BJ (cell line): Measurements from ENCODE around the genes SMO and TMEM209.

DNA sequence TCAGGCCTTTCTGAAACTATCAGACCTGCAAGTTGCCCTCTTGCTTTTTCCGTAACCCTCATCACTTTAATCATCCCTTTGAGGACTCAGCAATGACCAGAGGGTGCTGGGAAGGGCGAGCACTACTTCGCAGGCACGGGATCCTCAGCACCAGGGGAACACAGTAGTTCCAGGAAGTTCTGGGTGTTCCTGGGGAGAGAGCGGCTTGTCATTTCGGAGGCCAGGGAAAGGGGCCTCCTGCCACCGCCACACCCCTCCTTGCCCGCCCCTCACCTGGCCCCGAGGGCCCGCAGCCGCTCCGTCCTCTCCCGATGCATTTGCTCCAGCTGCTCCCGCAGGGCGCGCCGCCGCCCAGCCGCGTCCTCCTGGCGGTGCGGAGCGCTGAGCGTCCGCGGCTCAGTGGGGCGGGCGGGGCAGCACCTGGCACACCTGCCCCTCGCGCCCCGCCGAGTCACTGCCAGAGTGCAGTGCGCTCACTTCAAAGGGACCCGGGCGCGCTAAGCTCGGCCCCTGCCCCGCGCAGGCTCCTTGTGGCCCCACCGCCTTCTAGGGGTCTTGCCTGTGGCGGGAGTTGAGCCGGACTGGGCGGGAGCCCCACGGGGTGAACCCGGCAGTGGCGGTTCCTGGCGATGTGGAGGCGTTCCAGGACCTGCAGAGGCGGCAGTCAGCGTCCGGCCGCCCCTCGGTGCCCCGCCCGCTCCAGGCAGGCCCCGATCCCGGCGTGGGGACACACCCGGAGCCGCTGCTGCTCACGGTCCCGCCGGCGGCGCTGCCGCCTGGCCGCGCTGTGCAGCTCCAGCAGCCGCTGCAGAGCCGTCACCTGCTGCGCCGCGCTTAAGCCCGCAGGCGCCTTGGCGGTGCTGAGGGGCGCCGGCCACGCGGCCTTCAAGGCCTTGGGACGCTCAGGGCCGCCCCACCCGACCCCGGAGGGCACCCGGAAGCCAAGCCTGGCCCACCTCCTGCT is 3.0 kb downstream of the ATP6V1FNB start:
- CAGE, long polyA plus RNA, result no peak
- RRBS, result 2% methylated on average over 32 of the region's 85 CpGs

- CAGE, long polyA plus RNA, result no peak
- RRBS, result 2% methylated on average over 2 of the region's 42 CpGs
Measured at GRCh38 chr7:128909622-128910570, 613 bp downstream of the KCP start.

- CAGE, long polyA plus RNA, result no peak
- RRBS, result no CpG with 5 or more reads among the region's 7 CpGs
Measured at GRCh38 chr7:128933566-128933973, 4.2 kb upstream of the IRF5 start.

- CAGE, long polyA plus RNA, result no peak
- RRBS, result no CpG with 5 or more reads among the region's 17 CpGs
Measured at GRCh38 chr7:128934322-128935471, 3.0 kb upstream of the IRF5 start.

GRCh38 chr7:129066914-129067417 is 12.1 kb upstream of the TNPO3 start:
- CAGE, long polyA plus RNA, result no peak
- RRBS, result no CpG with 5 or more reads among the region's 6 CpGs

GRCh38 chr7:129110584-129111223 is 33.8 kb upstream of the TSPAN33 start:
- CAGE, long polyA plus RNA, result no peak

DNA sequence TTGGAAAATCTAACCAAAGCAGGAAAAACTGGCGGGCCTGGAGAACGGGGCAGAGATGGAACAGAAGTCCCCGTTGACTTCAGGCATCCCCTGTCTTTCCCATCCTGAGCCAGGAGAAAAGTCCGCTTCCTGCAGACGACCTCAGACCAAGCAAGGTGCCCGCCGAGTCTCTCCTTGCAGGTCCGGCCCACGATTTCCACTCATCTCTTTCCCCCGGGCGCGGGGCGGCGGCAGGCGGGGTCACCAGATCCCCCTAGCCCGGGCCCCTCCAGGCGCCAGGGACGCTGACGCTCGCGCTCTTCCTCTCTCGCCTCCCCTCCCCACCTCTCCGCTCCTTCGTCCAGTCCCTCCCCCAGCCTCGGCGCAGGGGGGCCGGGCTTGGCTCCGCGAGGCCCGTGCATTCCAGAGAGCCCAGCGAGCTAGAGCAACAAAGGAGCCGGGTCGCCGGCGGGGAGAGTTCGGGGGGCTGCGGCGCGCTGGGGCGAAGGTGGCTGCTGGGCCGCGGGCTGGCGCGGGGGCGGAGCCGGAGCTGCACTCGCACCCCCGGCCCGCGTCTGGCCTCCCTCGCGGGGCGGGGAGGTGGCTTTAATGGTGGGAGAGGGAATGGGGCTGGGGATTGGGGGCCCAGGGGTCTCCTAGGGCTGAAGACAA is at the start of gene SMO:
TSS of gene SMO (plus strand) at position 400 of the 651 bp plus-strand sequence.
- CAGE, long polyA plus RNA, result no peak
- RRBS, result 2% methylated on average over 31 of the region's 53 CpGs

DNA sequence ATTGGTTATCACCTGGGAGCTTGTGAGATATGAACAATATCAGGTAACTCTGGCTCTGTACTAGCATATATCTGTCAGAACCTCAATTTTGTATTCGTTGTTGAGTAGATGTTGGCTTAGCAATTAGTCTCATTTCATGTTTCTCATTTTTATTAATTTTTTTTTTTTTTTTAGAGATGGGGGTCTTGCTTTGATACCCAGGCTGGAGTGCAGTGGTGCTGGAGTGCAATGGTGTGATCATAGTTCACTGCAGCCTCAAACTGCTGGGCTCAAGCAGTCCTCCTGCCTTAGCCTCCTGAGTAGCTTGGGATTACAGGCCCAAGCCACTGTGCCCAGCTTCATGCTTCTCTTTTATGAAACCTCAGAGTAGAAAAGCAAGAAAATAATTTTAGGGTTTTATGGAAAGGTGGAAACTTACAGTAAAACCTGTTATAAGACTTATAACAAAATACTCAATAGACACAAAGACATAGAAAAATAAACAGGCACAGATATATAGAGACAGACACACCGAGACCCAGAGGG is 14.5 kb downstream of the AHCYL2 start:
- CAGE, long polyA plus RNA, result no peak
- RRBS, result no CpG with 5 or more reads among the region's 2 CpGs

- CAGE, long polyA plus RNA, result no peak
- RRBS, result no CpG with 5 or more reads among the region's 6 CpGs
Measured at GRCh38 chr7:129371260-129372148, 62.7 kb upstream of the STRIP2 start.

- CAGE, long polyA plus RNA, result no peak
- RRBS, result no CpG with 5 or more reads among the region's 2 CpGs
Measured at GRCh38 chr7:129427516-129427989, 6.7 kb upstream of the STRIP2 start.

GRCh38 chr7:129535901-129536719 is 33.8 kb downstream of the SMKR1 start:
- CAGE, long polyA plus RNA, result no peak
- RRBS, result no CpG with 5 or more reads among the region's 14 CpGs

GRCh38 chr7:129705464-129705953 is 94.0 kb downstream of the NRF1 start:
- CAGE, long polyA plus RNA, result no peak
- RRBS, result no CpG with 5 or more reads among the region's 5 CpGs

DNA sequence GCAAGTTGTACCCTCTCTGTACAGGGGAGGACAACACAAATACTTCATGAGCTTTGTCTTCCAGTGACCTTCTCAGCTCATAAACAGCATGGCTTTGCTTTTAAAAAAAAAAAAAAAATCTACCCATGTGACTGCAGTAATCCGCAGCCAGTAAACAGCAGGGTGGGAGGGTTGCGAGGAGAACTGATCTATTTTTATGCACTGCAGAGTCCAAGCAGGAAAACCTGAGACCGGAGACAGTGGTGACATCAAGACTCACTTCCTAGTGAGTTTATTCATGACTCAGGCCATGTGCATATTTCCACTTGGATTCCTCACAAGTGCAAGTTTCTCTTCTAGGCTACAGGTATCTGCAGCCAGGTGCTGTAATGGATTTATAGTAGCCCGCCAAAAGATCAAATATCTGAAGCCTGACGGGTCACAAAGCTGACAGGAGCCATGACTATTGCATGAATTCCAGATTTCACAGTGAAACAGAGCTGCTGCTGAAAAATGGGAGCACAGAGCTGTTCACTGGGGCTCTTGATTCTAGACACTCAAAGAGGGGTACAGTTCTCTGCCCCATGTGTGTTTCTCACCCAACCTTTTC is 128.0 kb downstream of the NRF1 start:
- CAGE, long polyA plus RNA, result no peak
- RRBS, result no CpG with 5 or more reads among the region's 5 CpGs

- CAGE, long polyA plus RNA, result no peak
- RRBS, result 3% methylated on average over 21 of the region's 32 CpGs
Measured at GRCh38 chr7:129780743-129781265, 169.3 kb downstream of the NRF1 start.

- CAGE, long polyA plus RNA, result no peak
- RRBS, result no CpG with 5 or more reads among the region's 11 CpGs
Measured at GRCh38 chr7:129826592-129826928, 126.2 kb downstream of the UBE2H start.

GRCh38 chr7:129951880-129952444 is 798 bp downstream of the UBE2H start:
- CAGE, long polyA plus RNA, result no peak
- RRBS, result 0% methylated on average over 1 of the region's 24 CpGs

DNA sequence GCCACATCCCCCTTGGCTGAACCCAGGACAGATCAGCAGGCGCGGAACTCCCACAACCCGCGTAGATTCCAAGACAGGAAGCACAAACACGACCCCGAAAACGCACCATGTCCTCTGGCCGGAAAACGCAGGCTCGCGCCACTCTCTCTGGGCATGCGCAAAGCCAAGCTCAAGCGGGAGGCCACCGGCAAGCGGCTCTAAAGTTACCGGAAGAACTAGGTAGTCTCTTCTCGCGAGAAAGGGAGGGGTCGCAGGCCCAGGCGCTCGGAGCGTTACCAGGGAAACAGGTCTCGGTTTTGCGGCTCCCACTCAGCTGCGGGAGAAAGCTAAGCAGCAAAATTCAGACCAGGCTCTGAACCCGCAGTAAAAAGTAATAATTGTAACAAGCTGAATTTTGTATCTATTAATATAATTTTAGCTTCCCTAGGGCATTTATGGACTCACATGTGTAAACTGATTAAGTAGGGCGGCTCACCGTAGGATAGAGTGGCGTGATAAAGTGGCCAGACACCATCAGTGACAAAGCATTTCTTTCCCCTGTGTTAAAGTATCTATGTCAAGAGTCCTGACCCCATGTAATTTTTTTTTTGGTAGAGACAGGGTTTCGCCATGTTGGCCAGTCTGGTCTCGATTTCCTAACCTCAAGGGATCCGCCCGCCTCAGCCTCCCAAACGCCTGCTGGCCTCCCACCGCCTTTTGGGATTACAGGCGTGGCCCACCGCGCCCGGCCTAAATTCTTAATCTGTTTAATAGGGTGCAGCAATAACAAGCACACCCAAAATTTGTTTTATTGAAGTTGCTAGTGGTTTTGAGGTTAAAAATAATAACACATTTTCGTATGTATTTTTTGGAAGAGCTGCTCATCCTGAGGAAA is at the start of gene TMEM209:
TSS of gene TMEM209 (minus strand) at position 140 of the 874 bp plus-strand sequence.
- CAGE, long polyA plus RNA, result start-site peak on the minus strand centred at position 136 of the sequence, 19 bp wide, 347 and 59 reads in 2 replicates
- RRBS, result 1% methylated on average over 7 of the region's 40 CpGs

DNA sequence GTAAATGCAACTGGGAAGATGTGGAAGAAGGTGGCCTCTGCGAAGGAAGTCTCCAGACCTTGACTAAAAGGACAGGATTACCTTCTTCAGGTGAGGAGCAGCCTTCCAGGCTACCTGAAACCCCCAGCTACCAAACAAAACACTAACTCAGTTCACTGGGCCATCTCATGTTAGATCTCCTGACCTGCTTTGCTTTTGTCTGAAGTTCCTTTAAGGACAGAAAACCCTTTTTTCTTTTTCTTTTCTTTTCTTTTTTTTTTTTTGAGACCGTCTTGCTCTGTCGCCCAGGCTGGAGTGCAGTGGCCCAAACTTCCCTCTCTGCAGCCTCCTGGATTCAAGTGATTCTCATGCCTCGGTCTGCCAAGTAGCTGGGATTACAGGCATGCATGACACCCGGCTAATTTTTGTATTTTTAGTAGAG is 28.6 kb downstream of the SSMEM1 start:
- CAGE, long polyA plus RNA, result no peak
- RRBS, result no CpG with 5 or more reads among the region's 5 CpGs

GRCh38 chr7:130384042-130385334 is 4.2 kb downstream of the CPA1 start:
- CAGE, long polyA plus RNA, result no peak
- RRBS, result no CpG with 5 or more reads among the region's 25 CpGs

- CAGE, long polyA plus RNA, result no peak
- RRBS, result no CpG with 5 or more reads among the region's 9 CpGs
Measured at GRCh38 chr7:130504791-130505706, 13.2 kb downstream of the MEST start.